GM19240 (cell line): ENCODE data around the genes CLDN5 and GP1BB.

GRCh38 chr22:19292038-19292979, 790 bp upstream of the CLTCL1 start:
- RRBS, result no CpG with 5 or more reads among the region's 40 CpGs

DNA sequence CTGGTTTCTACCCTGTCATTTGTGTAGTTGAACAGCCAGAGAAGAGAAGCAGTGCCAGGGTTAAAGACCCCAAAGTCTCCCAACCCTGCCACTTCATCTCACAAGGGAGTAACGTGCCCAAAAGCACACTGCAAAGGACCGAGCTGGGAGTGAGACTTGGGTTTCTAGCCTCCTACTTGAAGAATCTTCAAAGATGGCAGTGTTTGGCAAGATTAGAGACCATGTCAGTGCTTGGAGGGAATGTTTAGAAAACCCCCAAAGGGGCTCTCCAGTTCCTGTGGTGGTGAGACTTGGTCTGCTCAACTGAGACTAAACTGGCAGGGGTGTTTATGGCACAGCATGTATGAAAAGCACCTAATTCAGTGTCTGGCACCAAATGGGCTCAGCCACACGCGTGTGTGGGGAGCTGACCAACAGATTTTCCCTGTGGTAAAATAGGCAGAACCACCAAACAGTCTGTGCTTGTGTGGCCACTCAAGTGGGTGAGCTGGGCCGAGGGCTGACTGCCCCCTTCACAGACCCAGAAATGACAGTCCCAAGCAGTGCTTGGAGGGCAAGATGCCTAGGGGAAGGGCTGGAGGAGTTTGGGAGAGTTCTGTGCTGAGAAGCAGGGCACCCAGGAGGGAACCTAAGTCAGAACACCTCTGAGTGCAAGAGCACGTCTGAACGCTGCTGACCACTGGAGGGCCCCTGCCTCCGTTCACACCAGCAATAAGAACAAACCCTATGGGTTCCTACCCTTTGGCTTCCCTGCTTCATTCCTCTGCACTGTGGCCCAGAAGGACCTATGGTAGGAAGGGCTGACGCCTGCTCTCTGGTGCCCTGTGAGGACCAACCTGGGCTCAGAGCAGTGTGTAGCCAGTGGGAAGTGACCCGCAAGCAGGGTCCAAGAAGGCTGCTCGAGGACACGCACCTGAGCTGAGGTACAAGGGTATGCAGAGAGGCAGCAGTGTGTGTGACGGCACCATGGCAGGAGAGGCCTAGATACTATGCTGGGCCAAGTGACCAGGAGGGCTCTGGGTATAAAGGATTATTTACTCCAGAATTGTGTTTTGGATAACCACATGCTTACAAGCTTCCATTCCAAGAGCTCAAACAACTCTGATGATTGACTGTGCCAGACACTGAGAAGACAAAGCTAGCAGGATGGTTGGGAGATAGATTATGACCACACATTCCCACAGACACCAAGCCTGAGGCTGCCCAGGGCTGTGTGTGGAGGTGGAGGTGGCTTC, 68.6 kb upstream of the CLTCL1 start:
- RRBS, result no CpG with 5 or more reads among the region's 13 CpGs

DNA sequence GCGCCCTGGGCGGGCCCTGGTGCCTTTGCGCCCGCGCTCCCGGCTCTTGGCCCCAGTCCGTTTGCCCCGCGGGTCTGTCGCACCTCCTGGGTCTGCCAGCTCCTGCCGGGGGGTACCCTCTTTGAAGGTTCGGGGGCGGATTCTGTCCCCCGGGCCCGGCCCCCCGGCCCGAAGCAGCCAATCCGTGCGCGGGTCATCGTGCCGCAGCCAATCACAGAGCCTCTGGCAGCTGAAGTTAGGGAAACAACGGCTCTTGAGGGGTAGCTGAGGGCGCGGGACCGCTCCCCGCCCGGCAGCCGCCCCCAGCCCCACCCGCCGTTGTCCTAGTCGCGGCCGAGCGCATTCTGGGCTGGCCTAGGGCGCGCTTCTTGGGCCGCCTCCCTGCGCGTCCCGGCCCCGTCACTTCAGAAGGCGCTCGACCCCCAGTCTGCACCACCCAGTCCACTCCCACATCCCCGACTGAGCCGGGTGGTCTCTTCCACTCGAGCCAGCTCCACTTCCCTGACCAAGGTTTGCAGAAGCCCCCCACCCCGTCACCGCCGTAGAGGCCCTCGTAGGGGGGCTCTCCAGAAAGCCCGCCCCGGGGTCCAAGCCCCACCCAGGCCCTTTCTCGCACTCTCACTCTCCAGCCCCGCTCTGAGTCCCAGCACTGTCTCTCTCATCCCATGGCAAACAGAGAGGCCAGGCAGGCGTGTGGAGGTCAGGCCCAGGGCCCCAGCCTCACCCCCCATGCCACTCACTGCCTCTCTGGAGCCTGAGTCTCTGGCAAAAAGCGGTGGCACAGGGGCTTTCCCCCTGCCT, at the start of gene CLDN5:
Gene CLDN5 (minus strand): TSS at position 97 of the 801 bp plus-strand sequence.
- RRBS, result 6% methylated on average over 26 of the region's 57 CpGs

- RRBS, result no CpG with 5 or more reads among the region's 3 CpGs
These were observed 19.5 kb upstream of the CLDN5 start for GRCh38 chr22:19543807-19544025.

DNA sequence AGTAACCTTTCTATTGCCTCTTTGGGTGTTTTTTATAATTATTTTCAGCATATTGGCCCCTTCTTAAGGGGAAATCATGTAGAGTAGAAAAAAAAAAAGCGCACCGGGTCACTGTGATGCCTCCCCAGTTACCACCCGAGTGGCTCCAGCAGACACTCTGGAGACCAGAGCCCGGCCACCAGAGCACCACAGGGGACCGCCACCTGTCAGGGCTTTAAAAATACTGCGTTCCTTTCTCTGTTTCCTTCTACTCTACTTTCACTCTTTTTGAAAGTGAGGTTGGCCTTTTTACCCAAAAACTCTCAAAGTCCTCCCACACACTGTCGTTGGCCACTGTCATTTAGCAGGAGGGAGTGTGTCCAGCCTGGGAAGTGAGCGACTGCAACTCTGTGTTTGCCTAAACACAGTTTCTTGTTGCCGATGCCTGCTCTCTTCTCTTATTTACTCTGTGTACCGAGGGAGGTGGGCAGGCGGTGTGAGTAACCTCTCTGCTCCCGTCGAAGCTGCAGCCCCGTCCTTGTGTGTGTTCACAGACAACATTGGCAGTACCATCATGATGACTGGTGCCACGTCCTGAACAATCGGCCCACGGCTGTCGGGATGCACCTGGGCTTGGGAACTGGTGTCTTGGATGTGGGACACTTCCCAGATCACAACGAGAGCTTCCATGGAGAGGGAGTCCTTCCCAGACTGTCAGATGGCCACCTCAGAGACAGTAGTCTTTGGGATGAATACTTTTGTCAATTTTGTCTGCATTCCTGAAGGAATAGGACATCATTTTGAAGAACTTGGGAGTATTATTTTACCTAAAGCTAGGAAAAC, 90.9 kb upstream of the CLDN5 start:
- RRBS, result 12% methylated on average over 3 of the region's 19 CpGs

DNA sequence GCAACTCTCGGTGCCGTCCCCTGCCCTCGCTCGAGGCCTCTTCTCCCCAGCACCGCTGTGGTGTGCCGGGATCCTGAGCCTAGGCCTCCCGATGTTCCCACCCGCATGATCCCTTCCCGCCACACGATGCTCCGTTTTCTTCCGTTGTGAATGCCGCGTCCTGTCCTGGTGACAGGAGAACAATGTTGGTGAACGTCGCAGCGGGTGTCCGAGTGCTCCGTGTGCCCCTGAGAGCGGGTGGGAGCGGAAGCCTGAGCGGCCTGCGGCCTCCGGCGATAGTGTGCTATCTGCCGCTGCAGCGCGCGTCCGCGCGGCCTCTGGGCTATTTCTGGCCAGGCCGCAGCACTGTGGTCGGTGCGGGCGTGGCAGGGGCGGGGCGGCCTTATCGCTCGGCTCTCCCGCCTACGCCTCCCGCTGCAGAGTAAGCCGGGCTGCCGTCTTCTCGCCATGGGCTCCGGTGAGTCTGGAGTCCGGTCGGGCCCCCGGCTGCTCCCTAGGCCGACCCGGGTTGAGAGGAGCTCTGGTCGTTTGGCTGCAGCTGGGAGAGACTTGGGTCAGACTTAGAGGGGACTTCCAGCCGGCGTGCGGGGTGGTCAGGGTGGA, at the start of gene GP1BB:
Gene GP1BB (plus strand): TSS at position 417 of the 603 bp plus-strand sequence.
- RRBS, result 12% methylated on average over 7 of the region's 56 CpGs

DNA sequence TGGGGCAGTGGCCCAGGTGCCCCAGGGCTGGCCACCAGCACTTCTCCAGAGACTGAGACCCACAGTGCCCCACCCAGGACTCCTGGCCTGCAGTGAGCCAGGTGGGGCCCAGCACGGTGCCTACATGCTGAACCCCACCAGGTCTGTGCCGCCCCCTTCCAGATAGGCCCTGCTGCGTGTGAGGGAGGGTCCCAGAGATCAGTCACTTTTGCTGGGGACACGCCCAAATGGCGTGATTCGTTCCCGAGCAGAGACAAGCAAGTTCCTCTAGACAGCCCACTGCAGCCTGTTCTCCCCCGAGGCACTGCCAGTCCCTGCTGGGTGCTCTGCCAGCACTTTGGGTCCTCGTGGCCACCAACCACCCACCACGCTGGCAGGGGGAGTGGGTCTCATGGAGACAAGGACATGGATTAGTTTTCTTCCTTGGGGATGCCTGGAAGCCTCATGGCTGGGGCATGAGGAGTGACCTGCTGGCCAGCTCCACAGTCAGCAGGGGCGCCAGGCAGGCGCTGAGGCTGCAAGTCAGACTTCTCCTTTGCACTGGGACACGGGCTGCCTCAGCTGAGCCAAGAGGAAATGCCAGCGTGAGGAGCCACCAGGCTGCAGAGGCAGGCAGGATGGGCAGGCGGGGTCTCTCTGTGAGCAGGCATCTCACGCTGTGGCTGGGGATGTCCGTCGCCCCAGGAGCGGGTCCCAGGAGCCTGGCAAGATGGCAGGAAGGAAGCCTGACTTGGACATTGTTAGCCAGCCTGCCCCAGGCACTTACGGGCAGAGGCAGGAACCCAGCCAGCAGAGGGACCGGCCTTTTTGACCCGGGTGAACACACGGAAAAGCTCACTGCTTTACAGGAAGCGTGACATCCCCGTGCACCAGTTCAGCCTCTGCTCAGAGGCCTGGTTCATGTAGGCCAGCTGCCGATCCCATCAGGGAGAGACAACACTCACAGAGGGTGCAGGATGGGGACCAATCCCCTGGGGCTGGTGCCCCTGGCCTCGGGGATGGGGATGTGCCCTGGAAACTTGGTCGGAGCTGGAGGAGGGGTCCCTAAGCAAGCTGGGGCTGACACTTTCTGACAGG, 10.3 kb downstream of the GNB1L start:
- RRBS, result no CpG with 5 or more reads among the region's 28 CpGs

DNA sequence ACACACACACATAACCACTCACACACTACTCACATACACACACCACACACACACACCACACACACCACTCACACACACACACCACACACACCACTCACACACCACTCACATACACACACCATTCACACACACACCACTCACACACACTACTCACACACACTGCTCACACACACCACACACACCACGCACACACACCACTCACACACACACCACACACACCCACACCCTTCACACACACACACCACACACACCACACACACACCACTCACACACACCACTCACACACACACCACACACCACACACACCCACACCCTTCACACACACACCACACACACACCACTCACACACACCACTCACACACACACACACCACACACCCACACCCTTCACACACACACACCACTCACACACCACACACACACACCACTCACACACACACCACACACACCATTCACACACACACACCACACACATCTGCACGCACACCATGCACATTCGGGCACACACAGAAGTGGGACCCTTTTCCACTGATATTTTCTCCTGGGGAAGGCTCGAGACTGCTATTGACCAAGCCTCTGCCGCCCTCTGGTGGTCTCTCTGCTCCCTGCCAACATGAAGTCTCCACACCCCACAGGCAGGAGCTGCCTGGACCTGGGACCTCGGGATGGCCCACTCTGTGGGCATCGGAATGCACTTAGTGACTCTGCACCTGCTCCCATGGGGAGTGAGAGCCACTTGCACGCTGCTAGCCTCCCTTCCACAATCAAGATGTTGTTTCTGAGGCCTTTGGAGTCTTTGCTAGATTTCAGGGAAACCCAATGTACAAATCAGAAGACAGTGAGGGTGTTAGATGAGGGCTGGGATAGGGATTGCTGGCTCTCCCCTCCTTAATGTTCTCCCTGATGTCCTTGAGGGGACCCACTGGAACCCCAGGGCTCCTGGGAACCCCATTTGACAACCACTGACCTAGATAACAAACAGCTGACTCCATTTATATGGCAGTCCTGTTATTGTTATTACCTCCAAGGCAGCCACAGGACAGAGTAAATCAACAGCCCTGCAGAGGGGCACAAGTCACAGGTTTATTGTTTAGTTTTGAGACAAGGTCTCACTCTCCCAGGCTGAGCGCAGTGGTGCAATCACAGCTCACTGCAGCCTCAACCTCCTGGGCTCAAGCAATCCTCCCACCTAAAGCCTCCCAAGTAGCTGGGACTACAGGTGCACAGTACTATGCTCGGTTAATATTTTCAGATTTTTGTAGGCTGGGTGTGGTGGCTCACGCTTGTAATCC, 31.6 kb upstream of the COMT start:
- RRBS, result no CpG with 5 or more reads among the region's 11 CpGs

DNA sequence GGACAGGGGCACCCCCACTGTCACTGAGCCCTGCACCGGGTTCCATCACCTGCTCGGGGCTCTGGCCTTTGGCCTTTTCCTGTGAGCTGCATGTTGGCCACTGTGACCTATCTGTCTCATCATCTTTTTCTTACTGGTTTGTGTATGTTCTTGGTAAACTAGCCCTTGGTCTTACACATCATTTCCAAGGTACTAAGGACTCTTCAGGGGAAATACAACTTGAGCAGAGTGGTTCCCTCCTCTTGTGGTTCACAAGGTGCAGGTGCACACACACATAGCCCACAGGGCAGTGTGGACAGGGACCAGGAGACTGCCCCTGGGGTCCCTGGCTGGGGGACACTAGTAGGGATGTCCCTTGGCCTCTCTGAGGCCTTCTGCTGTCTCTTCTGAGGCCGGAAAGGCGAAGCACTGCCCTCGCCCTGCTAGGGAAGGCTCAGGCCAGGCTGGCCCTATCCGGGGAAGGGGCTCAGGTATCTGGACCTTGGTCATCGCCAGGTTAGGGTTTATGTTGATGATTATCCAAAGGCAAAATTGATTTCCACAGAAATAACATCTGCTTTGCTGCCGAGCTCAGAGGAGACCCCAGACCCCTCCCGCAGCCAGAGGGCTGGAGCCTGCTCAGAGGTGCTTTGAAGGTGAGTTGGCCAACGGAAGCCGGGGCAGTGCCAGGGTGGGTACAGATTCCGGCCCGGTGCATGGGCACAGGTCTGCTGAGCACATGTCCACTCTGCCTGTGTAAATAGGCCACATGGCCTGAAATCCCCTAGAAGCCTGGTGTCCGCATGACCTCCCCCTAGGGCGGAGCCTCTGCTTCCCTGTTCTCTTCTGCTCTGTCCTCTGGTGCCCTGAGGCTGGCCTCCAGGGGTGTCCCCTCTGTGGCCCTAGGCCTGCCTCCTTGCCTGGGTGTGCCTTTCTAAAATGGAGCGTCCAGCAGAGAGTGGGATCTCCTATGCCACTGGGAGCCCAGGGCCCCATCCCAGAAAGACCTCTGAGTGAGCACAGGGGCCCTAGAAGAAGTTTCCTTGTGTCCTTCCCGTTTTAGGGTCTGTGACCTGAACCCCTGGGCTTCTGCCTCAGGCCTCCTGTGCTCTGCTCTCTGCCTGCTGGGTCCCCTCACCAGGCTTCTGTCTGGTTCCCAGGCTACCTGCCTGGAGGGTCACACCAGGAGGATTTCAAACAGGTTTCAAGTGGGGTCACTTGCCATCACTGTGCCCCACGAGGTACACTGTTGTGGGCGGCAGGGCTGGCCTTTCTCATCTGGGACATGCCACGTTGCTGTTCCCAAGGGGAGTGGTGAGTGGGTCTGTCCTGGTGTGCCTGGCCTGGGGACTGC, 19.5 kb upstream of the TXNRD2 start:
- RRBS, result 83% methylated on average over 4 of the region's 20 CpGs

DNA sequence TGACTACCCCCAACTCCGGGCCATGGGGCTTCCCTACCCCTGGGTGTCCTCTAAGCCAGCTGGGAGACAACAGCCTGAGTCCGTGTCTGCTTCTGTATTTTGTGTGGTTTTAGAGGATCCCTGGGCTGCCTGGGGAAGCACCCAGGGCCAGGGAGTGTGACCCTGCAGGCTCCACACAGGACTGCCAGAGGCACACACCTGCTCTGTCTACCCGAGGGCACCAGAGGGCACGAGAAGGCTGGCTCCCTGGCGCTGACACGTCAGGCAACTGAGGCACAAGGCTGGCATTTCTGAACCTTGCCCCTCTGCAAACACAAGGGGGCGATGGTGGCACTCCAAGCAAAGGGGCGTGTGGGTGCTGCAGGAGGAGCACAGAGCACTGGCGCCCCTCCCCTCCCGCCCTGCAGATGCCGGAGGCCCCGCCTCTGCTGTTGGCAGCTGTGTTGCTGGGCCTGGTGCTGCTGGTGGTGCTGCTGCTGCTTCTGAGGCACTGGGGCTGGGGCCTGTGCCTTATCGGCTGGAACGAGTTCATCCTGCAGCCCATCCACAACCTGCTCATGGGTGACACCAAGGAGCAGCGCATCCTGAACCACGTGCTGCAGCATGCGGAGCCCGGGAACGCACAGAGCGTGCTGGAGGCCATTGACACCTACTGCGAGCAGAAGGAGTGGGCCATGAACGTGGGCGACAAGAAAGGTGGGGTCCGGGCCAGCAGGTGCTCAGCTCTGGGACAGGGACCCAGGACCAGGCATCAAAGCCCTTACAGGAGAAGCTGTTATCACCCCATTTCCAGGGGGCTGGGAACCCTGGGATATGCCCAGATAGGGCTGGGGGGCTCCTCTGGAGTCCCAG, 20.7 kb upstream of the TXNRD2 start:
- RRBS, result 91% methylated on average over 6 of the region's 24 CpGs

GRCh38 chr22:20080913-20081981, 1.2 kb downstream of the DGCR8 start:
- RRBS, result no CpG with 5 or more reads among the region's 24 CpGs

DNA sequence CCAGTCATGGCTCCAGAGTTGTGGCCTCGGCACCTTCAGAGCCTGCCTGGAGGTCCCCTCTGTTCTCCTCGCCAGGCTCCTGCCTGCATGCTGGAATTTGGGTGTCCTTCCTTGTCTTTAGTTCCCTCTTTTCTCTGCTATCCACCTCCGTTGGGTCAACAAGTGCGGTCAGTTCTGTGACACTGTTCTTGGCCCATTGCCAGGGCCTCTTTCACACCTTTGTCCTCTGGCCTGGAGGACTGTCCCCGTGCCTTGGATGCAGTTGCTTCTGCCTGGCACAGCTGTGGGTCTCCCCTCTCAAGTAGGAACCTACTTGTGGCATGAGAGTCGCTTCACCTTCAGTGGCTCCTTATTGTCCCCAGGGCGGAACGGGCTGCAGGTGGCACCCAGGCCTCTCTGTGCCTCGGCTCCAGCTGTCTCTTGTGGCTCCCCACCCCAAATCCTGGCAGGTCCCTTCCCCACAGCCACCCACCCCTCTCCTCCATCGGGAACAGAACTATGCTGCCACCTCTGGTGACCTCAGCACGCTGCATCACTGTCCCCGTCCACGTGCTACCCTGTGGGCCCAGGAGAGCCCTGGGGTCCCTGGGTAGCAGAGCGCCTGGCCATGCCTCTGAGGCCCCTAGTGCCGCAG, 4.7 kb downstream of the DGCR8 start:
- RRBS, result no CpG with 5 or more reads among the region's 15 CpGs

DNA sequence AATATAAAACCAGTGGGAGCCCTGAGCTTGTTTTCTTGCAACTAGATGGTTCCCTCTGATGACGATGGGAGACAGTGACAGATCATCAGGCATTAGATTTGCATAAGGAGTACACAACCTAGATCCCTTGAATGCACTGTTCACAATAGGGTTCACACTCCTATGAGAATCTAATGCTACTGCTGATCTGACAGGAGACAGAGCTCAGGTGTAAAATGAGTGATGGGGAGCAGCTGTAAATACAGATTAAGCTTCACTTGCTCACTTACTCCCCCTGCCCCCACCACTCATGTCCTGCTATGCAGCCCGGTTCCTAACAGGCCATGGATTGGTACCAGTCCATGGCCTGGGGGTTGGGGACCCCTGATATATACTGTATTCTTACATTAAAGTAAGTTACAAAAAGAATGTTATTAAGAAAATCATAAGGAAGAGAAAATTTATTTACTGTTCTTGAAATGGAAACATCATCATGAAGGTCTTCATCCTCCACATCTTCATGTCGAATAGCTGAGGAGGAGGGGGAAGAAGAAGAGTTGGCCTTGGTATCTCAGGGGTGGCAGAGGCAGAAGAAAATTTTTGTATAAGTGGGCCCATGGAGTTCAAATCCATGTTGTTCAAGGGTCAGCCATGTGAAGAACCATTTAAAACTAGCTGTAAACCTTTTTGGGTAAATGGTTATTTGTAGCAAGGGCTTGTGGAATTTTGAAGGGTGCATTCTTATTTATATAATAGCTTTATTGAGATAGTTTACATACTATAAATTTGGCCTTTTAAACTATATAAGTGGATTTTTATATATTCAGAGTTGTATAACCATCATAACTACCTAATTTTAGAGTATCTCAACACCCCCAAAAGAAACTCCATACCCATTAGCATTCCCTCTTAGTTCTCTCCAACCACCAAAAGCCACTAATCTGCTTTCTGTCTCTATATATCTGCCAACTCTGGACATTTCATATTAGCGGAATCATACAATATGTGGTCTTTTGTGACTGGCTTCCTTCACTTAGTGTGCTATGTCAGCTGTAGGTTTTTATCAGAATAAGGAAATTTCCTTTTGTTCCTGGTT, 16.1 kb downstream of the DGCR8 start:
- RRBS, result no CpG with 5 or more reads among the region's 4 CpGs

GRCh38 chr22:20114629-20115735, 922 bp upstream of the RANBP1 start:
- RRBS, result 99% methylated on average over 3 of the region's 34 CpGs

- RRBS, result no CpG with 5 or more reads among the region's 35 CpGs
These were observed 948 bp upstream of the TRMT2A start for GRCh38 chr22:20117862-20118486.

DNA sequence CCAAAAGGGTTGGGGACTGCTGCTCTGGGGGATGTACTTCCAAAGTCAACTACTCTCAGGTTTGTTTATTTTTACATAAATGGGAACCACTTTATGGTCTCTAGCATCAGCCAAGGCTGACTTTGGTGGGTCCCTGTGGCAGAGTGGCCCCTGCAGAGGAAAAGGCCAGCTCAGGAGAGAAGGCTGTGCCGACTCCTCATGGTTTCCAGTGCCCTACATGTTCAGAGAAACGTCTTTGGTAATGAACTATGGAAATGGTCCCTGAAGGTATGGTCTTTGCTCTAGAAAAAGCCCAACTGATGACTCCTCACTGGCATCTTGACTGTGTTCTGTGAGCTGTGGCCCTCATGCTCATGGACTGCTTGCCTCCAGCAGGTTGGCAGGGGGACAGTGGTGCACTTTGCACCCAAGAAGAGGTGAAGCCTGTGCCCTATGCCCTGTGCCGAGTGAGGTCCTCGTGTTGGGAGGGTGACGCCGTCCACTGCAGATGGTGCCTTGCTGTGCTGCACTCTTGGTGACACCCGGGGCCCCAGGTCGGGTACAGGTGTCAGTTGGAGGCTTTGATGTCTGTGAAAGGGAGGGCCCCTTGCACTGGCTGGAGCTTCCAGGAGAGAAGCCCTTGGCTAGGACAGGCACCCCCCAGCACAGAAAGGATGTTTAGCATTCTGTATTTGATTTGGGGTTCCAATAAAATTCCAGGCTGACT, 2.8 kb upstream of the ZDHHC8 start:
- RRBS, result no CpG with 5 or more reads among the region's 8 CpGs

- RRBS, result 7% methylated on average over 12 of the region's 27 CpGs
These were observed 638 bp downstream of the SCARF2 start for GRCh38 chr22:20436963-20437410.

- RRBS, result no CpG with 5 or more reads among the region's 29 CpGs
These were observed 27.2 kb upstream of the SCARF2 start for GRCh38 chr22:20464664-20465447.

- RRBS, result no CpG with 5 or more reads among the region's 40 CpGs
These were observed 966 bp upstream of the KLHL22 start for GRCh38 chr22:20496299-20497223.

DNA sequence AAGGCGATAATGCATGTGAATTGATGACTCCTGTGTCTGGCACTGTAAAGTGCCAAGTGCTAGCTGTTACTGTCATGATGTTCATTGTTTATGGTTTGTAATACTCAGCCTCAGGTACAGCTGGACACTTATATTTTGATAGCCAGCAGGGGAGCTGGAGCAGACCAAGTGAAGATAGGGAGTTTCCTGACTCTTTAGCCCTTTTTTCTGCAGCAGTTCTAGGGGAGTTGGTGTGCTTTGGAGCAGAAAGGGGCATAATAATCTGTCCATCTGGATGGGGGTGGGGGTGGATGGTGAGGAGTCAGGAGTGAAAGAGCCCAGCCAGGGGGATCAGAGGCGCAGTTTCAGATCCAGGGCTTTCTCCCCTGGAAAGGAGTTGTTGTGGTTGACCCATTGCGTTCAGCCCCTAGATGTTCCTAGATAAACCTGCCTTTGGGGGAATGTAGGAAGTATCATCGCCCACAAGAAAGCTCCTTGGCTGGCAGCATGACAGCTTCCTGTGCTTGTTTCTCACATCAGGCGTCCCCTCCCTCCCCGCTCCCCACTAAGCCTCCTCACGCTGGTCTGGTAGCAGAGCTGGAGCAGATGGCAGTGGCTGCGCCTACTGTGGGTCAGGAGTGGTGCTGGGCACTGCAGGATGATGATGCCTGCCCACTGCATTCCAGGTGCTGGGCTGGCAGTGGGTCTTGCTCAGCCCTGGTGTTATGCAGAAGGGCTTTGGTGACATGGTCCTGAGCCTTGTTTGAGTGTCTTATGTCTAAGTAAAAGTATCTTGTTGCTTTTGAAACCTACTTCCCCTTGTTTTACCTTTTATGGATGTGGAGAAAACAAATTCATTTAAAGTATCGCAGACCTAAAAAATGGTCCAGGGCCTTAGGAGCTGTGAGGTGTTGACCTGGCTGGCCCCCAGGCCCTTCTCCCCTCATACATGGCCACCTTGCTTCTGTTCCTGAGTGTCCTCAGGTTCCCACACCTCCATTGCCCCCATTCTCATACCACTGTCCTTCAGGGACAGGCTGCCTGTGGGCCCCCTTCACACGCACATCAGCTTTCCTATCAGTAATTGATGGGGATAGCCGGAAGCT, 42.1 kb downstream of the MED15 start:
- RRBS, result no CpG with 5 or more reads among the region's 11 CpGs